Umbilical cord (tissue), 2 donors: ENCODE results near the gene SNAPC3.

DNA sequence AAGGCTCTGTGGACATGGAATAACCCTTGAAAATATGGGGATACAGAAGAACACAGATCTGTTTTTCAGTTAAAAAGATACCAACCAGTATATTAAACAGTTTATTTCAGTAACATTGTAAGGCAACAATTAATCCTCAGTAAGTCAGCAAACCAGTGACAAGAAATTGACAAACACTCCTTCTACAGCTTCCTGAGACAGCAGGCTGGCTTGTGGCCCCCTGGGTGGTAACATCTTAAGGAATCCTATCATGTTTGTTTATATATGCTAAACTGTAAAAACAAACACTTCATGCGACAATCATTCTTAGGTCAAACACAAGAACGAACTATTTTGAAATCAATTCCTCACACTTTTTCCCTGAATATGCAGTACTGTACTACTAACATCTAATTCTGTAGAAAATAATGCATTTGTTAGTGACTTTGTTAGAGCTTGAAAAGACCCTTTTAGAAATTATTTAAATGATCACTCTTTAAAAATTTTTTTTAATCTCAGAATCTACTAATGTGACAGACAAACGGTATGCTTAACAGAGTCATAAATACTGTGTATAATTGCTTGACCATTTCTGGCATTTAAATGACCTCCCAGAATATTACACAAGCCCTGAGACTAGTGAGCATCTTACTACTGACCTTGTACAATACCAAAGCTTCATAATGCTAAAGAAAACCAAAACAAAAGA, 48.3 kb downstream of the ERMP1 start:
- RAMPAGE, long total RNA, result no peak

DNA sequence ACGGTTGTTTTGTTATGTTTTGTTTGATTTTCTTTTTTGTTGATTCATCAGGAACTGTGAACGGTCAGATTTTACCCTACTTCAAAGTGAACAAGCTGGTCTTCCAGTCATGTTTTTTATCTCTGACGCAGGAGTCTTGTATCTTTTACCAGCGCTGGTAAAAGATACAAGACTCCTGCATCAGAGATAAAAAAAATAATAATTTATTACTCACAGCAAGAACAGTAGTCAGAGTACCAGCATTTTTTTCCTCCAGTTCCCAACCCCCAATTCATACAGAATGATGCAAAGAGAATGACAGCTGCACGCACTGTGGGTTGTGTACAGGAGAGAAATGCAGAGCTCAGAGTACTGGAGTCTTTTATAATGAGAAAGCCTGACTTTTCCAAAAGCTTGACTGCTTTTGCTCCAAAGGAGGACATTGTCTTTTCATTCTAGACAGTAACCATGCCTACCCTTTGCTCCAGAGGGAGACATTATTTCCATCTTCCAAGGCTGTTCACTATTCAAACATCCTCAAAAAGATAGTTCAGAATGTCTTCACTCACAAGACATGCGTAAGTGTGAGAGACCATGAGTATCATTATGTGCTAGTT, 14.2 kb upstream of the RANBP6 start:
- RAMPAGE, long total RNA, result no peak

- RAMPAGE, long total RNA, result no peak
These were observed 6.7 kb downstream of the GLDC start for GRCh38 chr9:6638915-6639187.

- RAMPAGE, long total RNA, result no peak
These were observed 26.6 kb upstream of the GLDC start for GRCh38 chr9:6672032-6672711.

DNA sequence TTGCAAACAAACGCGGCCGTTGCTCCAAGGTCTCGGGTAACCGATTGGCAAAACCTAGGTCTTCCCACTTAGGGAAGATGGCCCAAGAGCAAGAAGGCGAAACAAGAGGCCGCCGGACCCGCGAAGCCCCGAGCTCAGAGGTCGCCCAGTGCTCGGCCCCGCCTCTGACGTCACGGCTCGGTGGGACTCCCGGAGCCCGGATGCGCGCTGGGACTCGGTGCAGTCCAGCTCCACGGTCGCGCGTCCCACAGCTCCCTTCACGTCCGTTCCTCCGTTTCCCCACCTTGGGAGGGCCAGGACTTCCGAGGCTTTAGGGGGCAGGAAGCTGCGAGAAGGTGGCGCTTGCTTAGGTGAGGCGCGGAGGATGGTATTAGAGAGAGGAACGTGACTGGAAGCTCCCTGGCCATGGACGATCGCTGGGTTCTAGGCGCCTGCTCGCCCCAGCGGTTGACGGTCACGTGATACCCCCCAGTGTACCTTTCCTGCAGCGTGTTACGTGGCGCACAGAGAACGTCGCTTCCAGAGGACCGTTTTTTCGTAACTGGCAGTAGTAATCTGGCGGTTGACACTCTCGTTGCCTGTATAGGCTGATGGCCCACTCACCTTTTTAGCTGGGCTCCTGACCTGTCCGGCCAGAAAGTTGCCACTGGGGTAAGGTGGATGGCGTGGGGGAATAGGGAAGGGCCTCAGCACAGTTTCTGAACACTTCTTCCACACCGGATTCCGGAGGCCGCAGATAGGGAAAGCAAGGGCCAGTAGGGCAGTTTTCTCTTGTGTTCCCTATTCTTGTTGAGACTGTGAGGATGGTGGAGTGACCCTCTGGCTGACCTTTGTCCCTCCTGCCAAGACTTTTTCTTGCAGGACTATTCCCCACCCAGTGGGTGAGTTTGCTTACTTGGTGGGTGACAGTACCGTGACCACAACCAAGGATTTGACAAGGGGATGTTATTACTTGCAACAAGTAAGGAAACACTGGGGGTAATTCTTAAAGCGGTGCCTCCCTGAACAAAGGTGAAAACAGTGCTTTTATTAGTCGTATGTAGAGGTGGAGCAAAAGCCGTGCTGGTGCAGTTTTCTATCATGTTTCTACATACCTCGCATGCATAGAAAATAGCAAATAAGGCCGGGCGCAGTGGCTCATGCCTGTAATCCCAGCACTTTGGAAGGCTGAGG, 41.4 kb upstream of the KDM4C start:
- RAMPAGE, long total RNA, result no peak

DNA sequence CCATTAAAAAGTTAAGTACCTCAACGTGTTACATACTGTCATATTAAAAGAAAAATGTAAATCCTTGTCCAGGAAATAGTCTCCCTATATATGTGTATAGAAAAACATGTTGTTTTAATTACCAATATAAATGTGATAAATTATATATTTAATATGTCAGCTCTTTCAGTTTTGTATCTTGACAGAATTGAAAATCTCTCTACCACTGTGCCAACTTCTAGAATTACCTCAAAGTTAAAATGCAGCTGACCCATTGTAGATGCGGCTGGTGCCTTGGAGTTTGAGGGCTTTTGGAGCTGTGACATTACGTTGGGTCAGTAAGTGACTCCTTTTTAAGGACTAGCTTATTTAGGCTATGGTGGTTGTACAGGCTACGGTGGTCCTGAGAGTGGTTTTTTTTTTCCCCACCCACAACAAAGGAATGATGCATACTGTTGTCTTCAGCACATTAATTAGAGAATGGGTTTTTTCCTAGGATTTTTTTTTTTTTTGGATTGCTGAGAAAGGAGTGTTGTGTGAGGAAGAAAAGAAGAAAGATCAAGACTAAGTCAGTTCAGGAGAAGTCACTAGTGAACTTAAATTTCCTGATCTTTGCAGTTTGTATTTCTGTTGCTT, 237.0 kb downstream of the KDM4C start:
- RAMPAGE, long total RNA, result no peak

GRCh38 chr9:7974433-7974961, 174.9 kb upstream of the DMAC1 start:
- RAMPAGE, long total RNA, result no peak

DNA sequence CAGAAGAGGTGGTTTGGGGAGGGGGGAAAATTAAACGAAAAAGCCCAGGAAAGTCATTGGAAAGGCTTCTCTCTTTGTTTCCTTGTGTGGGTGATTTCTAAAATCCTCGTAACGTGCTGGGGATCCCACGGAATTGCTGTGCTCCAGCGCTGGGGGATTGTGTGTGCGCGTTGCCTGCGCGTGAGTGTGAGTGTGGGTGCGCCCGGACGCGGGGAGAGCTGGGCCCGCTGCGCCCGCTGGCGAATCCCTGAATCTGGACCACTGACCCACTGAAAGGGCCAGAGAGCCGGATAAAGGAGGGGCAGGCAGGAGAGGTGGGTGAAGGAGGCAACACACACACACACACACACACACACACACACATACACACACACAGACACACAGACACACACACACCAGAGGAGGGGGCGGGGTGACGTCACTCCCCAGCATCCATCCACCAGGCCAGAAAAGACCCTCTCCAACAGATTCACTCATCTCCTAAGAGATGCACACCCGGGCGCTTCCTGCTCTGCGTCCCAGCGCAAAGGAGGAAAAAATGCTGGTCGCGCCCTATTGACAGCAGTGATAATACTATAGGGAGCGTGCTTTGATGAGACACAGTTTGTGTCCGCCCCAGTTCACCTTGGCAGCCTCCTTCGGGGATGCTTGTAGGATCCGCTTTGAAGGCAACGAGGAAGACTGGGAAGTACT, 1059.0 kb upstream of the DMAC1 start:
- RAMPAGE, long total RNA, result no peak

GRCh38 chr9:13446010-13446780, 166.7 kb upstream of the MPDZ start:
- RAMPAGE, long total RNA, result no peak

GRCh38 chr9:13487873-13488341, 208.4 kb upstream of the MPDZ start:
- RAMPAGE, long total RNA, result no peak

DNA sequence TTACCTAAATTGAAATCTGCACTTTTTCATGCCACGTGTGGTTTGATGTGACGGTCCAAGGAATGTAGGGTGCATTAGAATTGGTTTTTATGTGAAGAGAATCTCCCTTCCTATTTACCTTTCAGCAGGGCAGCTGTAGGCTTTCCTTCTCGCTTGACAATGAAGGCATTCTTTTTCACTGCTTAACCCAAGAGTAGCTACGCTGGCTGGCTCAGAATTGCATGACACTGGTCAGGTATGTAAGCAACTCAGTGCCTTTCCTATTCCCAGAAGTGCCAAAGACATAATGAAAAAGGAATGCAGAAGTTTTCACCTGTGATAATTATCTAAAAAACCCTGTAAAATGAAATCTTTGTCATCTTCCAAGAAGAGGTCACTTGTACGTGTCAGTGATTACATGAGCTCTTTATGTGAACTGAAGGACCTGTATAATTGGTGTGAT, 212.5 kb upstream of the MPDZ start:
- RAMPAGE, long total RNA, result no peak

DNA sequence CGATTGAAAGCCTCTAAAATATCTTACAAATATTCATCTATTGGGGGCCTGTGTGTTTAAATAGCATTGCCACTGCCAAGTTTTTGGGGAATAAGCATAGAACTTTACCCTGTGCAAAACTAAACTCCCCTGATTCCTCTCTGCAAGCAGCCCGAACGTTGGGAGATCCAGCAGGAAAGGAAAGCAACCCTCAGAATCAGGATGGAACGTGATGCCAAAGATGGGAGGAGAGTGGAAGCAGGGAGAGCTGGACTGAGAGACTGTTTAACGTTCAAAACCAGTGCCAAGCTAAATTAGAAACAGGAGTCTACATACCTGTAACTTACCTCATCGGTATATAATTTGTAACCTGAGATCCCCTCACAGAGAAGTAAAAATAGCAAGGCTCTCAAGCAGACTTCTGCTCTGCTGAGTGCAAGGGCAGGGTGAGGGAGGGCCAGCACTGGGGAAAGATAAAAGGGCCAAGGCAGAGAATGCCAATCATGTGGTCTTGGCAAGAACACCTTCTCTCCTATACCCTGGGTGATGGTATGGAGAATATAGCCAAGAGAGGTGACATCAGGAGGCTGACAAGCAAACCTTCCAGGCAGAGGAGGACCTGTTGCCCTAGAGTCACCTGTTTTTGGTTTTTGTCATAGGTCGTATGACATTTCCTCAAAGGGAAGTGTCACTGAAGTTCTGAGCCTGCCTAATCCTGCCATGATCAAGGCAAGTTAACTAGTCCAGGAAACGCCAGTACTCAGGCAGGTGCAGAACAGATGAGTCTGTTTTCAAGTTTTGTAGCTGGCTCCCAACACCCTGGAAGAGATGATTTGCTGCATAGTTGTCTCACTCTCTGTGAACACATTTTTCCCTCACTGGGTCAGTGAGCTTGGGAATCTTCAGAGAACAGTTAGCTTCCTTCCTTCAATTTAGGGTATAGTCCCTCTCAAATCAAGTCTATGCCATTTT, 472.0 kb downstream of the NFIB start:
- RAMPAGE, long total RNA, result no peak

DNA sequence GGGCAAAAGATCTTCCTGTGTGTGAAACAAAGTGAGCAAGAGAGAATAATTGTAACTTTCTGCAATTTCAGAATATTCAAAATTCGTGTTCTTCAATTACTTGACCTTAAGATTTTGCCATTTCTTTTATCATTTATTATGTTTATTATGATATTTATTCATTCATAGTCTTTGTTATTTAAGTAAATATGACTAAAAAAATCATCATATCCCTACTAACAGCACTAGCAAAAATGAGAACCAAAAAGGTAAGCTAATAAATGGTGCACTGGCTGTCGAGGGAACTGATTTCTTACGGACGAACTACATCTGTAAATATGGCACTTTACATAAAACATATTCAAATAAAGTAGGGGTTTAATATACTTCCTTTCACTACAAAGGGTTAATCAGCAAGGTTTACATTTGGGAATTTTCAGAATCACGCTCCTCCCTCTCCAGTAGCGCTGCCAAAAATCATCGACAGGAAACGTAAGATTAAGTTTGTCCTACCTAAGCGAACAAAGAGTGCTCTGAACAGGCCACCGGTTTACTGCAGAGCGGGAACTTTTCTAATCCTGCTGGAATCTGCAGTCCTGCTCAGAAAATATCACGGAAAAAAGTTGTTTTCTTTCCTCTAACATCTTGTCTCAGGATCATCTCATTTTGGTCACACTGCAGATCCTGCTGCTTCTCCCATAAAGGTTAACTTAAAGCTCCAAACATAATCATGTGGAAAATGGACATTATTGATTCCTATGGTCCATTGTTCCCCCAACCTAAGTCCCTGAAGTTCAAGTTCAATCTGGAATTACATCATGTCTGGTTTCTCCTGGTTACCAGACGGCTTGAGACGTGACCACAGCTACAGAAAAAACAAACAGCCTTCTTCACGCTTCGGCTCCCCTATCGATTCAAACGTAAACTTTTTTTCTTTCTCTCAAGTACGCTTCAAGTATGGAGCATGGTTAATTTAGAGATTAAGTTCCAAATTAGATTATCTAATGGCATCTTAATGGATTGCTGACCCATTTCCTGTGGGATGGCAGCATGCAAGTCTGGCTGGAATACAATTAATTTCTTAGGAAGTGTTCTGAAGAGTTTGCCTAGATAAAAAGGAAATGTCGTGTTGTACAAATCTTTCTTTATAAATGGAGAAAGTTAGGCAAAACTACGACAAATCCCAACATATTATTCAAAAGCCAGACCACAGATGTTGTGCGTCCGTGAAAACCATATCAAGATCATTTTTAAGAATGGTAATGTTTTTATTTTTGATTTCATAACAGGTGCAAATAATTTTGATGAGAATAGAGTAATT, 217.6 kb downstream of the NFIB start:
- RAMPAGE, long total RNA, result no peak

DNA sequence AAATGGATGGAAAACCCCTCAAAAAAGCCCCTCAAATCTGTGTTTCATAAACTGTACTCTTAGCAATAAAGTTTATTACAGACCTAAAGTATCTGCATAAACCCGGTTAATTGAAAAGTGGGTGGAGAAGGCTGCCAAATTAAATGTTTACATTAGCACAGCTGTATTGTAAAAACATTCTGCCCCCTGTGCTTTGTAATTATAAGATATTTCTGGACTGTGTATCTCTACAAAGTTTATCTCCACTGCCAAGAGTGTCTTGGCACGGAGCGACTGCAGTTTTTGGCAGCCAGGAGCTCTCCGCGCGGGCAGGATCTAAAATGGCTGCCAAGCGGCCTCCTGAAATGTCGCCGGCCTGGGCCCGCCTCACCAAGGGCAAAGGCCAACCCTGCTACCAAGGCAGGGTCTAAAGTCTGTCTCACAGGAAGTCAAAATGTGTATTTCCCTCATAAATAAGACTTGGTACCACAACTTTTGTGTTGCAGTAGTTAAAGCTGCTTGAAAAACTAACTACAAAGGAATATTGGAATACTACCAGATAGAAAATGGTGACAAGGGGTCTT, 110.6 kb downstream of the NFIB start:
- RAMPAGE, long total RNA, result no peak

- RAMPAGE, long total RNA, result no peak
These were observed 32.2 kb downstream of the NFIB start for GRCh38 chr9:14281806-14282005.

- RAMPAGE, long total RNA, result no peak
These were observed 19.4 kb downstream of the NFIB start for GRCh38 chr9:14294363-14295142.

DNA sequence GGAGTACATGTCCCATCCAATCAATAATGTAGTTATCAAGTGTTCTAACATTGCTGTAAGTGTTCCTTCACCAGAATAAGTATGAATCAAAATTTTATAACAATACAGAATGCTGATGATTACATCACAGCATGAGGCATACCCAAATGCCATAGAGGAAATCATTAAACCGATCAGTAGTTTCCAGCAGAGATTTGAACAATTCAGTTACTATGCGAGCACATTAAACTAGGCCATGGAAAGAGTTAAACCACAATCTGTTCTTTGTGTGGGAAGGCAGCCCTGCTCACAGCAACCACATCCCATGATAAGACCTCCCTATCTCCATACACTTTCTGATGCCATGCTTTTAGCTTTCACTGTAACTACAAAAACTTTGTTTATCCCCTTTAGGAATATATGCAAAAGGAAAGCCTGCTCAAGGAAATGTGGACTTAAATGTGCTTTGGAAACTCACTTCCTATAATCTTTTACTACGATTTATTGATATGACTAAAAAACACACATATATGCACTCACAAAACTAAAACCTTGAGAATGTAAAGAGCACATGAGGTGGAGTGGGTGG, 4.5 kb downstream of the NFIB start:
- RAMPAGE, long total RNA, result no peak

DNA sequence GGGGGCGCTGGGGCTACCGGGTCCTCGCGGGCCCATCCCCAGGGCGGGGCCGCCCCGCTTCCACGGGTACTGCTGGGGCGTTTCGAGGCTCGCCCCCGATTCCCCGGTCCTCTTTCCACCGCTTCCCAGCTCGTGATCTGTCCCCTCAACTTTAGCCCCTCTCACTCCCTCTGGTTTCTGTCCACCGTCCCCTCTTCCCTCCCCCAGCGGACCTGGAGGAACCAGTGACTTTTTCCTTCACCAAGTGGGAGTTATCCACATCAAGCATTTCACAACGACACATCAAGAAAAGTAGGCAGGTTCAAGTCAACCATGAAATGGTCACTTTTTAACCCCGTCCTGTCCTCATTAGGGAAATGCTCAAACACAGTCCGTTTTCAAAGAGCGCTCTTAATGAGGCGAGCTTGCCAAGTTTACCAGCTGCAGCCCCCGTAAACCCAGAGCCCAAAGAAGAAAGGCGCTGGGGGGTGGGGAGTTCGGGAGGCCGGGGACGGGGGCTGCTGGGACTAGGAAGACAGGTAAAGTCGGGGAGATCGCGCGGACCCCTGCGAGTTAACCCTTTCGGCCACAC, 2.0 kb upstream of the NFIB start:
- RAMPAGE, long total RNA, result no peak

DNA sequence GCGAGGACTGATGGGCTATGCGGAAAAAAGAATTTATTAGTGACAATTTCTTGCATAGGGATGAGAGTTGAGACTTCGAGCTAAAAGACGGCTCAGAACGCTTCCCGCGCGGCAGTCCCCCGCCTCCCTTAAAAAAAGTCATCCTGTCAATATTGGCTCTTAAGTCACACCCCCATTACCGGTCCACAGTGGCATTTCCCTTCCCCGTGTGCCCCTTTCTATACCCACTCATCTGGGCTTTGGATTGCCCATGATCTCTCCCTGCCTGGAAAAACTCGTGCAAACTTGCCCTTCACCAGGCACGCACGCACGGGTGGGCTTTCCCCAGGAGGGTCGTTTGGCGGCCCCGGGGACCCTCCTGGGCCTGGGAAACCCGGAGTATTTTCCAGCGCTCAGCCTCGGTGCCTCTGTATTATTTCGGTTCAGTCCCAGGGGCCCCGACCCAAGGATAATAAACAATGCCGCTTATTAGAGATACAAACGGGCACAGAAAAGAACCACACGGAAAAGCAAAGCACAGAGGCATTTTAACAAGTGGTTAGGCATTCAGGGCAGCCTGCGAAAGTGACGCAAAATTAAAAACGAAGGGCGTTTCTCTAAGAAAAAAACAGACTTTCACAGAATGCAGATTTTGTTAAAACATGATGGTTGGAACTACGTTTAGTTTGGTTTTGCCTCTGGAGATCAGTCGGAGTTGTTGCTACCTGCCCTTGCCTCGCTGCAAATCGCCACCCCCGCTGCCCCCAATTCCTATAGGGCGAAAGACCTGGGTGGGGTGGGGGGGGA, 36.0 kb upstream of the NFIB start:
- RAMPAGE, long total RNA, result no peak

DNA sequence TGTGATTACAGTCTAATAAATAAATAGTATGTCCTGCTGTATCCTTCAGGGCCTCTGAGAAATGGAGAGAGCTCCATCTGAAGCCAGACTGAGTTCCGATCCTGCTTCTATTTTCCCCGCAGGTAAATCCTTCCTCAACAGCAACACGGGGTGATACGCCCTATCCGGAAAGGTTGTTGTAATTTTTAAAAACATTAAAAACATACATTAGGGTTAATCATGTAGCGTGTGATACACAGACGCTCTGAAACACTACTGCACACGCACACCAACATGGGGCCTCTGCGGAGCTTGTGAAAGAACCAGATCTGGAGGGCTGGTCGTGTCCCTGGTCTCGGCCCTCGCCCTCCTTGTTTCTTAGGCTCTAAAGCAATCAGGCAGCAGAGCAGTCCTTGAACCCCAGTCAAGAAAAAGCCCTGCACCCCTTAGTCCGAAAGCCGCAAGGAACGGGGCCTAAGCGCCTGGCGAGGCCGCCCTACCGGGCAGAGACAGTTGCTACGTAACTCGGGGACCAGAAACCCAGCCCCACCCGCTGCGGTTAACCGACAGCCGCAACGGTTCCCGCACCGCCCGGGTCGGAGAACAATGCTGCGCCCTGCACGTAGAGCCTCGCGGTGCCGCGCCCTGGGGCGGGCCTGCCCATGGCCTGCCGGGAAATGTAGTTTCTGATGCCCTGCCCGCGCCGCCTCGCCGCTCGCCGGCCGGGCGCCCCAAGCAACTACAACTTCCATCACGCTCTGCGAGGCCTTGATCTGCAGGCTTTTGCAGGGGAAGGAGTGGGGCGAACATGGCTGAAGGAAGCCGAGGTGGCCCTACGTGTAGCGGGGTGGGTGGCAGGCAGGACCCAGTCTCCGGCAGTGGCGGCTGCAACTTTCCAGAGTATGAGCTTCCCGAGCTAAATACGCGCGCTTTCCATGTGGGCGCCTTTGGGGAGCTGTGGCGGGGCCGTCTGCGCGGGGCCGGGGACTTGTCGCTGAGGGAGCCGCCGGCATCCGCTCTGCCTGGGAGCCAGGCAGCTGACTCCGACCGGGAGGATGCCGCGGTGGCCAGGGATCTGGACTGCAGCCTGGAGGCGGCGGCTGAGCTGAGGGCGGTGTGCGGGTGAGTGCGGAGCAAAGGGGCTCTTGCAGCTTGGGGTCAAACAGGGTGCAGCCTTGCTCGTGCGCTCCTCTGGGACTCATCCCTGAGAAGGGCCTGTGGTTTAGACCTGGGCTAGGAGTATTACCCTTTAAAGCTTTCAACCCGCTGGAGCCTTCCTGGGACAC, at the start of gene SNAPC3:
Gene SNAPC3 (plus strand): TSS at position 784 of the 1,265 bp plus-strand sequence.
- RAMPAGE, long total RNA, result no peak